PC-3 (cell line): ENCODE measurements around the gene SPINK9.

DNA sequence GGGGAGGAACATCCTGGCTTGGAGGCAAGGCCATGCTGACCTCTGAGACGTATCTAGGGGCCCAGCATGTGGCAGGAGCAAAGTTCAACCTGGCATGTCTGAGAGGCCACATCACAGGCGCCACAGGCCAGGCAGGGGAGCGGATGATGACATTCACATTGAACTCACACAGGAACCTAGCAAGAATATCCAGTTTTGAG lies 64.3 kb upstream of the STK32A start:
- RAMPAGE, long total RNA = no peak

DNA sequence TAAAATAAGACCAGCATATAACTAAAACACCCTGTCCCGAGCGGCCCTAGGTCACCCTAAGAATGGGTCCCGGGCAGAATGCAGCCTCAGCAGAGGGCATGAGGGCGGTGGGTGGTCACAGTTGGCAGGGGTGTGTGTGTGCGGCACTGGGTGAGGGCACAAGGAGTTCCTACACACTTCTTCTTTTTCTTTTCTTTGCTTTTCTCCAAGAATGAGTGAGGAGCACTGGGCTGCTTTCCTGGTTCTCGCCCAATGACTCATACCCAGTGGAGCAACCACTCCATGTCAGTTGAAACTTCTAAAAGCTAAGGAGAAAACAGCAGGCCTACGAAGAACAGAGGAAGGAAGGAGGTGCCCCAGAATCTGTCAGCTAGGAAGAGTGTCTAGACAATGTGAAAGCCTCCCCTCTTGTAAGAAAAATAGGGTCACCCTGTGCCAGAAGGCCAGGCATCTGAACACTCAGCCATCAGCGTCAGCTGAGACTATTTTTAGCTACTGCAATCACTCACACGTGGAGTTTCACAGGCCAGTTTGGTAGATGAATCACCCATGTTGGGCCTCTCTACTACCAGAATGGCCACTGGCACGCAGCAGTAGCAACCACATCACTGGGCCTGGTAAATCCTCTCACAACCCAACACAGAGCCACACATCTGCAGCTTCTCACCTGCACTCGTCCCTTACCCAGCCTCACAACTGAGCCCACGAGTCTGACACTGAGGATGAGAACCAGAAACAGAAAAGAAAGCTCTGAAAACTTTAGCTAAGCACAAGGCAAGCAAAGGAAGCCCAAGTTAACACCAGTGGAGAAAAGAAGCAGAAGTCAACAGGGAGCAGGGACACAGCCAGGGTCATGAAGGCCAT lies 105.7 kb downstream of the DPYSL3 start:
- RAMPAGE, long total RNA = no peak

- RAMPAGE, long total RNA = no peak
These were observed 85.2 kb downstream of the DPYSL3 start for GRCh38 chr5:147424498-147425202.

DNA sequence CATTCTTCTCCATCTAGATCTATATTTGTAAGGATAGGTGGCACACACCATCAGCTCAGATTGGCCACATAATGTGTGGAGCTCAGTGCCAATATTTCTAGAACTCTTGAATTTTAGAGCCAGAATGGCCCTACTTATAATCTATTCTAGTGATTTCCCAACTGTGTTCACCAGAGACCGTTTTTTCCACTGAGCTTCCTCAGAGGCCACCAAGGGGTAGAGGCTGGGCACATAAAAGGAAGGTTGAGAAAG lies 27.5 kb downstream of the DPYSL3 start:
- RAMPAGE, long total RNA = no peak

DNA sequence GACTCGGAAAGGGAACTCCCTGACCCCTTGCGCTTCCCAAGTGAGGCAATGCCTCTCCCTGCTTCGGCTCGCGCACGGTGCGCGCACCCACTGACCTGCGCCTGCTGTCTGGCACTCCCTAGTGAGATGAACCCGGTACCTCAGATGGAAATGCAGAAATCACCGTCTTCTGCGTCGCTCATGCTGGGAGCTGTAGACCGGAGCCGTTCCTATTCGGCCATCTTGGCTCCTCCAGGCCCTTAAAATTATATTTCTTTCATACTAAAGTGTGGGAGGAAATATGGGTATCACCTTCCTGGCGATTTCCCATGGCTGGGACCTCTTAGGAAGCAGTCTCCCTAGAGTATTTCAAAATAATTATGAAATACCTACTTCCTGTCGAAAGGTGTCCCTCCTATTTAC lies 60.9 kb downstream of the JAKMIP2 start:
- RAMPAGE, long total RNA = no peak

GRCh38 chr5:147748444-147749033 lies 34.0 kb downstream of the JAKMIP2 start:
- RAMPAGE, long total RNA = no peak

DNA sequence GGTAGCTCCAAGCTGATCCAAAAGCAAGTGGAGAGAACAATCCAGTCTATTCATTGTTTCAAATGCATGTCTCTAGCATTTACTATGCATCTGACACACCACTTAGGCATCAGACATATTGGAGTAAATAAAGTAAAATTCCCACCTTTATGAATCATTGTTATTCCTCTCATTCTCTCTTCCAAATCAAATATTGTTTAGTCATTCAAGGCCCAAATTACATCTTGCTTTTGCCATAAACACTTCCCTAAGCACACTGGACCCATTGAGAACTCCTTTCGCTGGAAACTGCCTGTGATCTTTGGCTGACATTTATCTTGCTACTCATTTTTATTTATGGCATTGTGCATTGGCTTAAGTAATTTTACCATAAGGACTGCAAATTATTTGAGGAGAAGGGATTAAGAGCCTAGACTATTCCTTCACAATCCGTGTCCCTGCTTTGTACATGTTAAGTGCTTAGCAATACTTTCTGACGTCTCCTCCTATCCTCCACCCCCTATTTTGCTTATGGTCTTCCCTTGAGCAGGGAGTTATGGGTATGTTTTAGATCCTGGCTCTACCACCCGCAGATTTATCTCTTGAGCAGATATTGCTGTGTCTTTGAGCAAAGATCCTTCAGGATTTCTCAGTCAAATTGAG lies 7.4 kb downstream of the C5orf46 start:
- RAMPAGE, long total RNA = no peak

GRCh38 chr5:148101654-148102023 lies 37.9 kb downstream of the SPINK5 start:
- RAMPAGE, long total RNA = no peak

DNA sequence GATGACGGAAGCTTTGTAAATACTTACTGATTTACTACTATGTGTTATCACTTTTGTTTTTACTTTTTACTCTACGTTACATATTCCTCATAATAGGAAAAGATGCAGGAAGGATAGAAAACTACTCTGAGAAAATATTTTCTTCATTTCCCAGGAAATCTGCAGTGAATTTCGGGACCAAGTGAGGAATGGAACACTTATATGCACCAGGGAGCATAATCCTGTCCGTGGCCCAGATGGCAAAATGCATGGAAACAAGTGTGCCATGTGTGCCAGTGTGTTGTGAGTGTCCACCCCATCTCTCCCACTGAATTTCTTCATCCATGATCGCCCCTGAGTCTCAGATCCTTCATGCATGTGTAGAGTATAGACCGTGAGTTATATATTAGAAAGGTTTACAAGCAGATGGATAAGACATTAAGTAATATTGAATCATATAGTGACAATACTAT lies 43.1 kb downstream of the SPINK5 start:
- RAMPAGE, long total RNA = no peak

DNA sequence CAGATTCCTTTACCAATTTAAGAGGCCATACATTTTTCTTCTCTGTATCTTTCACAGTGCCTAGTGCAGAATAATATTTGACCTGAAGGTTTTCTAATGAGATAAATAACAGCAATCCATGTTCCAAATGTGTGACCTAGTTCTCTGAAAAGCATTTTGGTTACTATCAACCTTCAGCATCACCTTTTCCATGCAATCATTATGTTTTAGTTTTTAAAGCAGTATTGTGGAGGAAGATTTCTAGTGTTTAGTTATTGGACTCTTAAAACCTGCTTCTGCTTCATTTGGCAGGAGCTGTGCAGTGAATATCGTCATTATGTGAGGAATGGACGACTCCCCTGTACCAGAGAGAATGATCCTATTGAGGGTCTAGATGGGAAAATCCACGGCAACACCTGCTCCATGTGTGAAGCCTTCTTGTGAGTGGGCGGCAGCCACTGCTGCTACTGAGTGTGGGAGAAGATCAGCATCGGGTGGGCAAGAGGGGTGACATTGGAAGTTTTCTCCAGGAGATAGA lies 47.8 kb downstream of the SPINK5 start:
- RAMPAGE, long total RNA = no peak

DNA sequence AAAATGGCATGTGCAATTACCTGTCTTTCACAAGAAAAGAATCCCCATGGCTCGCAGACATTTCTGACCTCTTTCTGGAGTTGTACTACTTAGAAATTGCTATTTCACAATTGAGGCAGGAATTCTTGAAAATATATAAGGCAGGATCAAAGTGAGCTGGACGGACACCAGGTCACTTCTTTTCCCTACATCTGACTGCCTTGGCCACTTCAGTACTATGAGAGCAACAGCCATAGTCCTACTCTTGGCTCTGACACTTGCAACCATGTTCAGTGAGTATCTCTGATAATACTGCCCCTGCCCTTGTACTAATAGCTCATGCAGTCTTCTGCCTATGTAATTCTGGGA lies at the start of gene SPINK9:
Gene SPINK9, plus strand, starts transcription at position 163 of the 348 bp plus-strand sequence.
- RAMPAGE, long total RNA = no peak

DNA sequence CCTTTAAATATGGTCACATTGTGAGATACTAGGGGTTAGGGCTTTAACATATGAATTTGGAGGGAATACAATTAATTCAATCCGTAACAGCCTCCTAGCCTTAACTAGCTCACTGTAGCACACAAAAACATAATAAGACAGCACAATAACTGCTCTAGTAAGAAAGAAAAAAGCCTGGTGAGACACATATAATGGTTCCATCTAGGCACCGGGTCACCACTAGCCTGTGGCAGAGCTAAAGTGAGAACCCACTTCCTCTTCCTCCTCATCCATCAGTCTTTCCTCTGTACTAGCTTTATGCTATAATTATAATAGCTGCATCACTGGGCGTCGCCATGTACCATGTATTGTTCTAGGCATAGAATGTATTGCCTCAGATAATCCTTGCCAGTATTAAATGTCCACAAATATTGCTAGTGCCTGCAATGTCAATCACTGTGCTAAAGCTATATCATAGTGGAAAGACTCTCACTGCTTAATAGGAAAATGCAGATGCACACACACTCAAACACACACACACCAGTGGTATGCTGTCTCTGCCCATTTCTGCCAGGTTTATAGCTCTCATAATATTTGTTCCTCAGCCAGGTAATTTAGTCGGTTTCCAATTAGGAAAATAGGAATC lies 23.1 kb downstream of the ADRB2 start:
- RAMPAGE, long total RNA = no peak

GRCh38 chr5:148966286-148966704 lies 96.6 kb downstream of the SH3TC2 start:
- RAMPAGE, long total RNA = no peak

- RAMPAGE, long total RNA = no peak
These were observed 54.3 kb upstream of the AFAP1L1 start for GRCh38 chr5:149217317-149217805.

- RAMPAGE, long total RNA = no peak
These were observed 15.7 kb upstream of the GRPEL2 start for GRCh38 chr5:149329599-149329984.

DNA sequence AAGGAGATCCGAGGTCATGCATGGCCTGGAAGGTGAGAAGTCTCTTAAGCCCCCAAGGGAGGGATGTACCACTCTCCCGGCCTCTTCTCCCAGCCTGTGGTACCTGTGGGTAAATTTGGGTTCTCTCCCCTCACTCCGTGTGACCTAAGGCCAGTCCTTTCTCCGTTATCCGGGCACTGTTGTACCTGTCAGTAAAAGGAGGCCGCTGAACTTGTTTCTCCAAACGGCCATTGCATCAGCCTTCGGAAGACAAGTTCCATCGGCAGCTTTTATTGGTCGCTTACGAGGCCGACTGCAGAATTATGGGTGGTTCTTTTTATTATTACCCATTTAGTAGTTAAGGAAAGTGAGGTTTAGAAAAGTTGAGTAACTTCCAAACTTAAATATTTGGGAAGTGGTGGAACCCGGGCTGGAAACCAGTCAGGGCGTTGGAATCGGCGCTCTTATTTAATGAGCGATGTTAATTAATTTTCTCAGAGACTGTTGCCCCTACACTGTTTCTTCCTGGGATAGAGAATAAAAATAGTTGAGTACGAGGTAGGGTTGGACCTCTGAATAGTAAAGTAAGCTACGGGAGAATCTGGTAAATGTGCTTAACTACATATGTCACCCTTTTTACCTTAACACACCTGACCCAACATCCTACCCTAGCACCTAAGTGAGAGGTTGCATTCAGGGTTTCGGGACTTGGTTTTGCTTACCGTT lies 681 bp downstream of the GRPEL2 start:
- RAMPAGE, long total RNA = no peak

DNA sequence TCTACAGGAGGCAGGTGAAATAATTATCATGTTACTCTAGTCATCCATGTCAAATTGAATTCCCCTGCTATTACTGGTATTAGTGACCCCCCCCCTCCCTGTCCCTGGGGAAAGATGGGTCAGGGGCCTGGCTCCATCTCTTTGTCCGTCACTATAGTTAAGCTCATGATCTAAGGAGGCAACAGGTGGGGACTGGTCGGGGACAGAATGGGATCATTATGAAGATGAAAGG lies 11.0 kb upstream of the IL17B start:
- RAMPAGE, long total RNA = no peak

DNA sequence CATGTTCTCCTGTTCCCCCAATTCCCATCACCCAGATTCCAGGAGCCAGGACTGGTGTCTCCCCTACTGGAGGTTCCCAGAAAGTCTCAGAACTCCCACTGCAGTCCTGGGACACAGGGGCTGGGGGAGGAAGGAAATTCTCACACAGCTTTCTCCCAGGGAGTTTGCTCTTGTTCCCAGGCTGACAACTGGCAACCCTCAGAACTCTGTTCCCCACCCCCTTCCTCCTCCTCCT lies 27.1 kb upstream of the IL17B start:
- RAMPAGE, long total RNA = no peak

GRCh38 chr5:149411201-149411714 lies 32.2 kb upstream of the IL17B start:
- RAMPAGE, long total RNA = no peak

GRCh38 chr5:149507436-149507916 lies 43.8 kb downstream of the CSNK1A1 start:
- RAMPAGE, long total RNA = no peak